SK-N-SH (cell line): Measurements from ENCODE around the genes TRPM6, GCNT1 and GNA14.

DNA sequence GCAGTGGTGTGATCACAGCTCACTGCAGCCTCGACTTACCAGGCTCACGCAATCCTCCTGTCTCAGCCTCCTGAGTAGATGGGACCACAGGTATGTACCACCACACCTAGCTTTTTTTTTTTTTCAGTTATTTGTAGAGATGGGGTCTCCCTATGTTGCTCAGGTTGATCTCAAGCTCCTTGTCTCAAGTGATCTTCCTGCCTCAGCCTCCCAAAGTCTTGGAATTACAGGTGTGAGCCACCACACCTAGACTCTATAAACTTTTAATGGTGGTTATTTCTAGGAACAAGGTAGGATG, 65.5 kb downstream of the TRPM6 start:
- RRBS = no CpG with 5 or more reads among the region's 2 CpGs
CAGE:
- cytosol, long polyA plus RNA = no peak
- long polyA plus RNA = no peak
- nucleus, long polyA plus RNA = no peak

DNA sequence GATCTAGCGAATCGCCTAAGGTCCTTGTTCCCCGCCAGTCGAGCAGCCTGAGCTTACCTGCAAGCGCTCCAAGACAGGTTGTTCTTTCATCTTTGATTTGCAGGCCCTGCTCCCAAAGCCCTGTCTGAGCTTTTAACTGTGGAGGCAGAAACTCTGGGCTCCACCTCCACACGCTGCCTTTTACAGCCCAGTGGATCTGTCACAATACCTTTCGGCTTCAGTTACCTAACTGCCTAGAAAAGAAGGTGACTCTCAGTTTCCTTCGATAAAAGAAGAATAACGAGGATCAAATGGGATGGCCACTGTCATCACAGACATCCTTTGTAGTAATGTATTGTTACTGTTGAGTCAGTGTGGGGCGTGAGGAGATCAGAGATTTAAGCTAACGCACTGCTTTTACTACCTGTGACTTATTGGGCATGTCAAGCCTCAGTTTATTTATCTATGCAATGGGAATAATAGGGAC, at the start of gene TRPM6:
TSS of gene TRPM6 (minus strand) at position 155 of the 466 bp plus-strand sequence.
- RRBS = no CpG with 5 or more reads among the region's 11 CpGs
CAGE:
- cytosol, long polyA plus RNA = no peak
- long polyA plus RNA = no peak
- nucleus, long polyA plus RNA = no peak

- RRBS = no CpG with 5 or more reads among the region's 11 CpGs
CAGE:
- cytosol, long polyA plus RNA = no peak
- long polyA plus RNA = no peak
- nucleus, long polyA plus RNA = no peak
Observed at GRCh38 chr9:75377906-75378328, 289.6 kb downstream of the OSTF1 start.

GRCh38 chr9:75891701-75892232, 1.3 kb downstream of the PCSK5 start:
- RRBS = 9% methylated on average over 9 of the region's 33 CpGs
CAGE:
- cytosol, long polyA plus RNA = no peak
- long polyA plus RNA = no peak
- nucleus, long polyA plus RNA = no peak

DNA sequence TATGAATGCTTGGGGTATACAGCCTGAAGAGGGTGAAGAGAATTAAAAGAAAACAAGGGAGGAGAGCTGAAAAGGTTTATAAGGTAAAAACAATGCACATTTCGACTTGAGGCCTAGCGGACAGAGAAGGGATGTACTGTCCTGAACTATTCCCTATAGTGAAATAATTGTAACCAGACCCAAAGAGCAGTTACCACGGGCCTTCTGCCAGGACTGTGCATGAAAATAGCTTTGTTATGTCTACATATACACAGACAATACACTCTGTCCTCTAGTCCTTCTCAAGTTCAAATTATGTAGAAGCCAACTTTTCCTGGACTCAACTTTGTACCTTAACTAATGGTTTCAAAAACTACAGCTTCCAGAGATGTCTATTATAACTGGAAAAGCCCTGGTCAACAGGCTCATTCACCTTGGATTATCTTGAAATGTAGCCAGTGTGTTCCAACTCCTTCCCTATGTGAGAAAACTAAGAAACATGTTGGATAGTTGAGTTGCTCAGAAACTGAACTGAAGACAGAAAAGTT, 223.7 kb downstream of the PCSK5 start:
- RRBS = no CpG with 5 or more reads among the region's 3 CpGs
CAGE:
- cytosol, long polyA plus RNA = no peak
- long polyA plus RNA = no peak
- nucleus, long polyA plus RNA = no peak

DNA sequence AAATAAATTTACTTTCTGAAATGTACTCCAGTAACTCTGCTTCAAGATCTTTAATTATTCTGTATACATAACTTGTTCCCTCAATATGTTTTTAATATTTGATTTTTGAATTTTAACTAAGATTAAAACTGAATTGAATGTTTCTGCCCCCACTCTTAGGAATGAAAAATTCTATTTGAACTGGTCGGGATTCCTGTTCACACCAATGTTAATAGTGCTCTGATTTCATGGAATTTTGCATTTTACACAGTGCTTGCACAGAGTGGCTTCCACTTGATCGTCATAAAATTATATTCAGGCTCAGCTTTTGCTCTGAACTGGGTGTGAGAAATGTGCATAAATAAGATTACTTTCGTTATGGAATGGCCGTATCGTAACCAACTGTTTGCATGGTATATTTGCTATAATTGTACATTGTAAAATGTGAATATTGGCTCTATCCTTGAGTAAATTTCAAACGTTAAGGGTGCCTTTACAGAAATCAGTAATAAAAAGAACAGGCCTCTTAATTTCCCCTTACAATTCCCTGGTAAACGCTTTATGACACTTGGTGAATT, 240.9 kb downstream of the RFK start:
- RRBS = no CpG with 5 or more reads among the region's 7 CpGs
CAGE:
- cytosol, long polyA plus RNA = no peak
- long polyA plus RNA = no peak
- nucleus, long polyA plus RNA = no peak

DNA sequence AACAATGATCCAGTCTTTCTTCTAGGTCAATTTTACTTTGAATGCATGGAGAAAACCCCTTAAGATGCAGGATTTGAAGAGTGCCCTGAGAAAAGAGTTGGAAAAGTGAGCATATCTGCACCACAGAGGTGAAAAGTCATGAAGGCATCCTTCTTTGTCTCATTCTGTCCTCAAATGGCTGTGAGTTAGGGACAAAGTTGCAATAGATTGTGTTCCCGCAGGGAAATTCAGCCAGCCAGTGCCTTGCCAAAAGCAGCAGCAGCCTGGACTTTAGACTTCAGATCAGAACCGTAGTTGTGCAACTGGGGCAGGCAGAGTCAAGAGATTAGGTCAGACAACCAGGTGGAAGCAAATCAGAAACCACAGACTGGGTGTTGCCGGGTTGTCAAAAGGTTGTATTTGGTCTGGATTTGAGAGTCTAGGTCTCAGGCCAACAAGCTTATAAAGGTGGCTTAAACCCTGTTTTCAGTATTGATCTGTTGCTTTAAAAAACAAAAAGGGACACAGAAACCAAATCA, 21.1 kb downstream of the RFK start:
- RRBS = no CpG with 5 or more reads among the region's 3 CpGs
CAGE:
- cytosol, long polyA plus RNA = no peak
- long polyA plus RNA = no peak
- nucleus, long polyA plus RNA = no peak

DNA sequence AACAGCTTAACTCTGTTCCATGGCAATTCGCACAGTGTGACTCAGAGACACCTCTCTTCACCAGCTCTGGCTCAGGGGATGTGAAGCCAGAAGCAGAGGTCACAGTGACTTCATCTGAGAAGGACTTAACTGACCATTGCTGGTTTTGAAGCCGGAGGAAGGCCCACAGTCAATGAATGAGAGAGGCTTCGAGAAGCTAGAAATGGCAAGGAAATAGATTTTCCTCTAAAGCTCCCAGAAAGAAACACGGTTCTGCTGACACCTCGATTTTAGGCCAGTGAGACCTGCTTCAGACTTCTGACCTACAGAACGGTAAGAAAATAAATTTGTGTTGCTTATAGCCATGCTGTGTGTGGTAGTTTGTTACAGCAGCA, 17.0 kb upstream of the GCNT1 start:
- RRBS = no CpG with 5 or more reads among the region's 6 CpGs
CAGE:
- cytosol, long polyA plus RNA = no peak
- long polyA plus RNA = no peak
- nucleus, long polyA plus RNA = no peak

- RRBS = 3% methylated on average over 13 of the region's 43 CpGs
CAGE:
- cytosol, long polyA plus RNA = no peak
- long polyA plus RNA = no peak
- nucleus, long polyA plus RNA = no peak
Observed at GRCh38 chr9:76458884-76459382, at the start of gene GCNT1. Gene GCNT1, plus strand, starts transcription at chr9:76459182.

DNA sequence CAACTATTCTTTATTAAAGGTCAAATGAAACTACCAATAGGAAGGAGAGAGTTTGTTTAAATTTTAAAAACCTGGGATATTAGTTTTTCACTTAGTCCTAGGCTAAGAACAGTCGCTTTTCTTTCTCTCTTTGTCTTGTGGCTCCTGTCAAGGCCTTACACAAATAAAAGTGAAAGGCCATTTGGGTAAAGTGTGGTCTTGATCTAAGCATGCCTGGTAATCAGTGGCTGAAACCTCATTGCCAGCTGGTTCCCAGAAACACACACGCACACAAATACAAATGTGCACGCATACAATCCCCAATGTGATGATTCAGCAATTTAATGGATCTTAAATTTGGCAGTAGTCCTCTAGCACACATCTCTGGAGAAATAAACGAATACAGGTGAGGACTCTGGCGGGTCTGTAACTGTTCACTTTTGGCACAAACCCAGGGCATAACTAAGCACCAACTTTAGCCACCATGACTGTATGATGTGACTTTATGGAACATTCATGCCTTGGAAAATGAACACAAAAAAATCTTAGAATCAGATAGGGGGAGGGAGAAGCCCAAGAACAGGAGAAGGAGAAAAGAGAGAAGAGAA, 70.0 kb downstream of the PRUNE2 start:
- RRBS = no CpG with 5 or more reads among the region's 5 CpGs
CAGE:
- cytosol, long polyA plus RNA = no peak
- long polyA plus RNA = no peak
- nucleus, long polyA plus RNA = no peak

GRCh38 chr9:76873184-76873838, 32.6 kb downstream of the PRUNE2 start:
- RRBS = no CpG with 5 or more reads among the region's 12 CpGs
CAGE:
- cytosol, long polyA plus RNA = no peak
- long polyA plus RNA = no peak
- nucleus, long polyA plus RNA = no peak

GRCh38 chr9:76894987-76895602, 10.8 kb downstream of the PRUNE2 start:
- RRBS = no CpG with 5 or more reads among the region's 7 CpGs
CAGE:
- cytosol, long polyA plus RNA = no peak
- long polyA plus RNA = no peak
- nucleus, long polyA plus RNA = no peak

DNA sequence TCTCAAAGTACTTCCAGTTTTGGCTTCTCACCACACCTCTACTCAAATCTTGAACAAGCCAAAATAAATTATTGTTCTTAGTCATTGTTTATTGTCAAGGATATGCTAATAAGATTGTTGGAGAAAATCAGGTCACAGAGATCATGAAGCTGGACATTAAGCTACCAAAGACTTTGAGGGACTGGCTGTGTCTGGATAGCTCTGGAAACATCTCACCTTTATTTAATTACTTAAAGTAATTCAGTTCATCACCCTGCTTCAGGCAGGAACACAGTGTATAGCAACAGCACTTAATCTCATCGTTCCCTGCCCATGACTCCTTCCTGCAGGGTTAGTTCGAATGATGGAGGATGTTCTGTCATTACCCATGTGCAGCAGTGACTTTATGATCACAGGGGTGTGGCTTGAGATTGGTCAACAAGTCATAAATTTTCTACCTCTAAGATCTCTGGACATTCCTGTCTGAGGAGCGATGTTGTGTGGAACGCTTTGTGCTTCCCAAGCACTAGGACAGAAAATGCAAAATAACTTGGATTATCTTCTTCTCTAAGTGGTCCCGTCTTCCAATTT, 37.1 kb upstream of the PRUNE2 start:
- RRBS = no CpG with 5 or more reads among the region's 5 CpGs
CAGE:
- cytosol, long polyA plus RNA = no peak
- long polyA plus RNA = no peak
- nucleus, long polyA plus RNA = no peak

- RRBS = 97% methylated on average over 14 of the region's 50 CpGs
CAGE:
- cytosol, long polyA plus RNA = no peak
- long polyA plus RNA = no peak
- nucleus, long polyA plus RNA = no peak
Observed at GRCh38 chr9:77648201-77649157, at the start of gene GNA14. Gene GNA14, minus strand, starts transcription at chr9:77648322.

GRCh38 chr9:77858541-77859544, 172.8 kb downstream of the GNAQ start:
- RRBS = no CpG with 5 or more reads among the region's 9 CpGs
CAGE:
- cytosol, long polyA plus RNA = no peak
- long polyA plus RNA = no peak
- nucleus, long polyA plus RNA = no peak

DNA sequence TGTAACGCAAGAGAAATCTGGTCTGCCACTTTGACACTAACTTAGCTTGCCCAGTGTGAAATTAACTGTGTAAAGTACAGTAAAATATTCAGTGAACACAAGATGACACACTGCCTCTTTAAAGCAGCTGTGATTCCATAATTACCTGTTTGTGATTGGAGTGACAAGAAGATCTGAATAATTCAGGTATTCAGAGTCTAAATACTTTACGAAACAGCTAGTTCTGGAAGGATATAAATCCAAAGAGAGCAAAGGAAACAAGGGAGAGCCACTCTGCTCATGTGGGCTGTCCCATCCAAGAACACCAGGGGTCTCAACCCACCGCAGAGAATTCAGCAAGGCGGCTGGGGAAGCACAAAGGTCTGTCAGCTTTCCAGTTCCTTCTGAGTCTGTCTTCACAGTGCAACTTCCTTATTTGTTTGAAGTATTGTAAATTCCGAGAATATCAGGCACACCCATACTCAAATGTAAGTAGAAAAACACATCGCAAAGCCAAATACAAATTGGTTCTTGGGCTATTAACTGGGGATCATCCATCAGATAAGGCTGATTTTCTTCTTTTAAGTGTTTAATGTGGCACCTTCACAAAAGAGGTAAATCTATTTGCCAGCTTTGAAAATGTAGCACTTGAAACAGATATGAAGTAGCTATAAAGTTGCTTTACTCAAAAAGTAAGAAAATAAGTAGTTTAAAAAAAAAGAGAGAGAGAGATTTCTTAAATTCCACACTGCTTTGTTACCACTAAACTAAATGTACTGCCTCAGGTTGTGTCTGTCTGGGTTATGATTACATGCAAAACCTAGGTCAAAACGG, 86.8 kb downstream of the GNAQ start:
- RRBS = no CpG with 5 or more reads among the region's 7 CpGs
CAGE:
- cytosol, long polyA plus RNA = no peak
- long polyA plus RNA = no peak
- nucleus, long polyA plus RNA = no peak

- RRBS = no CpG with 5 or more reads among the region's 3 CpGs
CAGE:
- cytosol, long polyA plus RNA = no peak
- long polyA plus RNA = no peak
- nucleus, long polyA plus RNA = no peak
Observed at GRCh38 chr9:78272546-78273138, 24.3 kb upstream of the PSAT1 start.

- RRBS = no CpG with 5 or more reads among the region's 25 CpGs
CAGE:
- cytosol, long polyA plus RNA = no peak
- long polyA plus RNA = no peak
- nucleus, long polyA plus RNA = no peak
Observed at GRCh38 chr9:78295965-78296709, 788 bp upstream of the PSAT1 start.

DNA sequence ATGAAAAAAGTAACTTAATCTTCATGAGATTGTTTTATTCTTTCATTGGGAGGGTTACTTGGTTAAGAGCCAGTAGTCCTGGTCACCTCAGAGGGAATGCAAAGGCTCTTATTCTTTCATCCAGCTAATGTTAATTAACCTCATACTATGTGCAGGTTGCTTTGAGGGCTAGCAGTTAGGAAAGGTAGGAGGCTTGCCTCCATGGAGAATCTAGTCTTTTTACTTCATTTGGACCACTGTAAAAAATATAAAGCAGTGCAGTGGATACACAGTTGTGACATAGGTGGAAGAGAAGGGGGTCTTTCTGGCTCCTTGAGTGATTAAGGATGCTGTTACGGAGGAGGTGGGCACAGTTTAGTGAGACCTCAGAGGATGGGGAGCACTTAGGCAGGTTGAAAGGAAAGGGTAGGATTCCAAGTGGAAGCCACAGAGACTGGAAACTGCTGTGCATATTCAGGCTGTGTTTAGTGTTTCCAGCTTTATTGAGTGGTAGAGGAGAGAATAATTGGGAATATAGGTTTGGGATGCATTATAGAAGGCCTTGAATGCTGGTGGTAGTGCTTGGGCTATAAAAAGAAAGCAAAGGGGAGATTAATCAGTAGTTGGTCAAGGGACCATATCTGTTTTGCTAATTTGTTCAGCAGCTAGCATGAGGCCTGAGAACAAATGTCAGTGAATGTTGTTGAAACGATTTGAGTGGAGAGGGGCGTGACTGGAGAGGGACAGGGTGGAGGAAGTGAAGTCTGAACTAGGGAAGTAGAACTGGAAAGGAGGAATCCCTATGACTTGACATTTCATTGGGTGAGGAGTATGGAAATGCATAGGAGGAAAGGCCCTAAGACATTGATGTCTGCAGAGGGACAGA, 19.4 kb downstream of the TLE4 start:
- RRBS = no CpG with 5 or more reads among the region's 3 CpGs
CAGE:
- cytosol, long polyA plus RNA = no peak
- long polyA plus RNA = no peak
- nucleus, long polyA plus RNA = no peak

- RRBS = no CpG with 5 or more reads among the region's 3 CpGs
CAGE:
- cytosol, long polyA plus RNA = no peak
- long polyA plus RNA = no peak
- nucleus, long polyA plus RNA = no peak
Observed at GRCh38 chr9:79687671-79687925, 115.8 kb downstream of the TLE4 start.